Jurkat, Clone E6-1 (cell line): ENCODE measurements around a stretch of chr4.

- RRBS = no CpG with 5 or more reads among the region's 3 CpGs
Observed at GRCh38 chr4:129070643-129071898, 22.3 kb downstream of the SCLT1 start.

DNA sequence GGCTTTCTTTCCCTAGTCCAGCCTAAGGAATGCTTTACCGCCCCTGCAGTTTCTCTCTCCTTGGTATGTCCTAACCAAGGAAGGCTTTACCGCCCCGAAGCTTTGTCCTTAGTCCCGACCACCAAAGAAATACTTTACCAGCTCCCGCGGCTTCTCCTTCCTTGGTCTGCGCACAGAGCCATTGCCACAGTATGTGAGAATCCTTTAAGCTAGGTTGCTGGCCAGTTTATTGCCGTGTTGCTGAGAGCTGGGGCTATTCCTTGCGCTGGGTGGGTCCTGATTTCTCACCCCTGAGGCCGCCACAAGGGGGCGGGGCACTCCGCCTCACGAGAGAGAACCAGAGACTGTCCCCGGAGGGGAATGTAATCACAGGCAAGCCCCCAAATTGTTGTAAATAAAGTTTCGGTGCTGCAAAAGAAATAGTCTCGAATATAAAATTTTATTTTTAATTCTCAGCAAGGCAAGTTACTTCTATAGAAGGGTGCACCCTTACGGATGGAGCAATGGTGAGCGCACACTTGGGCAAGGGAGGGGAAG is 331.0 kb upstream of the PCDH10 start:
- RRBS = no CpG with 5 or more reads among the region's 18 CpGs

- RRBS = no CpG with 5 or more reads among the region's 8 CpGs
Observed at GRCh38 chr4:133162899-133163542, 13.9 kb downstream of the PCDH10 start.

GRCh38 chr4:135995908-135996220 is 1536.4 kb downstream of the PCDH18 start:
- RRBS = no CpG with 5 or more reads among the region's 5 CpGs

- RRBS = no CpG with 5 or more reads among the region's 7 CpGs
Observed at GRCh38 chr4:138199378-138200249, 42.5 kb downstream of the SLC7A11 start.

GRCh38 chr4:139082728-139083317 is 67.2 kb downstream of the NOCT start:
- RRBS = no CpG with 5 or more reads among the region's 27 CpGs

DNA sequence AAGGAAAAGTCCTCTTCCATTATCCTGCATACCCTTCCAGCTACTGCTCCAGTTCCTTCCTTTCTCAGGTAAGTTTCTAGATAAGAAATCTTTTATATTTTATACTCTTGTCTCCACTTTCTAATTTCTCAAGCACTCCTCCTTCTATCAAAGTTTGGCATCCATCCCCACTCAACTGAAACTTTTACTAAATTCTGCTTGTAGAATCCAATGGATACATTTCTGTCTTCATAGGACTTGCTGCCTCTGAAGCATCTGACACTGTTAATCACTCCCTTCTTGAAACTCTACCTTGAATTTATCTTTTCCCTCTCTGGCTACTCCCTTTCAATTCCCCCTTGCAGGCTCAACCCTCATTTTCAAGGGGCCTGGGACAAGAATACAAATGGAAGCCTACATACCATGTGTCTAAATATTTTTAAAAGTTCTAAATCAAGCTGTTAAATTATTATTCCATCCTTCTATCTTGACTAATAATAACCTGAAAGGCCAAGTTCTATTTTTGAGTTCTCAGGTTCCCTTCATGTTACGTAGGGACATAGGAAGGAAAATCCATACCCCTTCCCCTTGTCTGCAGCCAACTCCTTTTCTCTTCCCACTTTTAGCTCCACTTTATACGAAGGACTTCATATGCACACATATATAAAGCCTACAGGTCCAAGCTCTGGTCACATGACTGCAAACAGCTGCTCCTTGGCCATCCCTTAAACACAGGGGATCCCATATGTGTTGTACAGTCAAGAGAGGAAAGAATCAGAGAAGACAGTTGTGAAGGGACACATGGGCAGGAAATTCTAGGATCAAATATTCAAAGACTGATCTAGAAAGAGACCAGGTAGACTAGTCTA is 36.0 kb downstream of the ELF2 start:
- RRBS = no CpG with 5 or more reads among the region's 2 CpGs

DNA sequence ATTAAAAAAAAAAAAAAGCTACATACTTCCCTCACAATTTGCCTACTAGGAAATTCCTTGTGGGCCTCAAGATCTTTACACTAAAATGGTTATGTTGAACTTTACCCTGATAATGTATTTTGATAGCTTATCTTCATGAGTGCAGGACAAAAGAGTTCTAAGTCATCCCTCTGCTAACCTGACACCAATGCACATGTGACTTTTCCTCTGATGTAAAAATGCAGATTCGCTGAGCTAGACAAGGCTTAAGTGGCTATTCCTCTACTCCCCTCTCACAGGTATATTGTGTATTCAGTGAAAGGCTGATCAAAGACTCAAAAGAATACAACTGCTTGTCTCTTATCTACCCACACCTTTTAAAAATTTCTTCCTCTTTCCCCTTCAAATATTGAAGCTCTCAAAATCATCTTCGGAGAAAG is 22.4 kb downstream of the ELF2 start:
- RRBS = no CpG with 5 or more reads among the region's 2 CpGs

DNA sequence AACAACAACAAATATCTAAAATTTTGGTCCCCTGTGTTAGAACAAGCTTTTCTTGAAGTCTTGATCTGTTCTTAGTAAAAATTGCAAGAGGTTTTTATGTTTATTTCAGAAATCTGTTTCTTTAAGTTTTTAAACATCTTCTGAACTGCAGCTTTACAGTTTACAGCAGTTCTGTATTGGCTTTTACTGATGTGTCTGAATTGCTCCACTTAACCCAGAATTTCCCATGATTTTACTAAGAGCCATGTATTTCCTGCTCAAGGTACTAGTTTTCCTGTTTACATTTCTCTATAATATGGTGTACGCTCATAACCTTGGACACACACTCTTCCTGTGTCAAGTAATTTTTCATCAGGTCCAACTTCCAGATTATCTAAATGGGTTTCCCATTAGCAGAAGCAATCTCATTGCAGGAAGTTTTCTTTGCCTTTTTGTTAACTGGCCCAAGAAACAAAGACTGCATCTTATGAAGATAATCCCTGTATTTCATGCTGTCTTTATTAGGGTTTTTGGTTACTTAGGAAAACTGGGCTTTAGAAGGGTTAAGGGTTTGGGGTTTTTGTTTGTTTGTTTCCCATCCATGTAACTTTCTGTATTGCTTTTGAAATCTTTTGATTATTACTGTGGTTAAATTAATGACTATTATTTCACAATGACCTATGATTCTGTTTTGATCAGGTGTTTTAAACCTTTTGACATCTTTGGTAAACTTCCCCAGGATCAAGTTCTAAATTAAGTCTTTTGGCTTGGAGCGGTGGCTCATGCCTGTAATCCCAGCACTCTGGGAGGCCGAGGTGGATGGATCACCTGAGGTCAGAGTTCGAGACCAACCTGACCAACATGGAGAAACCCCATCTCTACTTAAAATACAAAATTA is 12.1 kb downstream of the ELF2 start:
- RRBS = no CpG with 5 or more reads among the region's 4 CpGs

- RRBS = no CpG with 5 or more reads among the region's 1 CpG
Observed at GRCh38 chr4:139357130-139357550, 54.9 kb upstream of the NDUFC1 start.

DNA sequence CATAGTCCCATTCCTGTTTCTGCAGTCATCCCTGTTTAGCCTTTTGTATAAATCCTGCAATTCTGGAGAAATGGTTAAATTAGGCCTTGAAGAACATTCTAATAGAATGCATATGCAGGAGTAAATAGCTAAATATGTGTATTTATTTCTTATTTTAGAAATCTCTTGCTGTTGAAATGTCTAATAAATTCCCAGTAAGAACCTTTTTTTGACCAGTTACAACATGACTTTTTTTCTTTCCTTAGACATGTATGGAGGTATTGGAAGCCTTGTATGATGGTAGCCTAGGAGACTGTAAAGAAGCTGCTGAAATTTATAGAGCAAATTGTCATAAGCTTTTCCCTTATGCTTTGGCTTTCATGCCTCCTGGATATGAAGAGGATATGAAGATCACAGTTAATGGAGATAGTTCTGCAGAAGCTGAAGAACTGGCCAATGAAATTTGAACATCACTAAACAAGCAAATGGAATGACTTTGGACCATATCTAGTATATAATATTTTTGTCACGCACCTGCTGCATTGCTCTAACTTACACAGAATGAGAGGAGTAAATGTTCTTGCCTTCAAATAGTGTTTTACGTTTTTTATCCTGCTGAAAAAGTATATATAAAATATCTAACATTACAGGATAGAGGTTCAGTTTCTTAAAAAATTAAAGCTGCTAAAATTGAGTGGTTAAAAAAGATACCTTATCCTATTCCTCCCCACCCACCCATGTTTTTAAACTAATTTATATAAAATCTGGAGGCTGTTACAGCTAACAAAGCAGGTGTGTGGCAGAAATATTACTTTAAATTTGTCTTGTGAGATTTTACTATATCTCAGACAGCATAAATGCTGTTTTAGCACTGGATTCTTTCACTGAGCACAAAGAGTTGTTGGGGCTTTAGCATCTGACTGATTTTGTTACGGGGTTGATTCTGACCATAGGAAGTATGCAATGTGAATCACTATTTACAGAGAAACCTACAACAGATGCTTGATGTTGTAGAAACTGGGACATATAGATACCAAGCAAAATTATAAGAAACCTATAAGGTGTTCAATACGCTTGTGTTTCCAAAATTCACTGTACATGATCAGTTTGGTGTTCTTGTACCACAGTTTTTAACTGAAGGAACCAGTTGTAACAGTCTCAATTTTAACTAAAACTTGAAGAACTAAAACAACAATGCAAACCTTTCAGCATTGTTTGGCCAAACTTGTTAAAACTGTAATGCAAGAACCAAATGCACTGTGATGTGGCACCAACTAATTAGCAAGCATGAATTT is 65.8 kb upstream of the RAB33B start:
- RRBS = no CpG with 5 or more reads among the region's 4 CpGs

- RRBS = no CpG with 5 or more reads among the region's 1 CpG
Observed at GRCh38 chr4:139409473-139410159, 44.3 kb upstream of the RAB33B start.

DNA sequence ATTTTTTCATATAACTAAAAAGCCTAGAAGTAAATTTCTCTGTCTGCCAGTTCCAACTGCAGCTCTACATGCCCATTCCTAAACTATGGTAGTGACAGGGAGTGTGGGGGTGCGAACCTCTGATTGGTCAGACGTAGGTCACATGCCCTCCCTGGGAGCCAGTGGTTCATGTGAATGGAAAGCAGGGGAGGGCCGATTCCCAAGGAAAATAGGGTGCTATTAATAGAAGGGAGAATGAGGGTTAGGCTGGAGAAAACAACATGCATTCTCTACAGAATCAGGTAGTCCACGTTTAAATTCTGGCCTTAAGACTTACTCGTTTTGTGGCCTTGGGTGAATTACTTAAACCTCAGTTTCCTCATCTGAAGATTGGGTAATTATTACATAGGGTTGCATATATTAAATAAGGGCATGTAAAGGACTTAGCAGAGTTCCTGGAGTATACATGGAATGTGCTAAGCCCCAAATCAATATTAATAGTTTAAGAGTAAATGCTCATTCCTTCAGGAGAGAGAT is 7.2 kb downstream of the RAB33B start:
- RRBS = no CpG with 5 or more reads among the region's 5 CpGs

GRCh38 chr4:139633097-139633992 is 32.3 kb upstream of the MGST2 start:
- RRBS = 69% methylated on average over 9 of the region's 29 CpGs

DNA sequence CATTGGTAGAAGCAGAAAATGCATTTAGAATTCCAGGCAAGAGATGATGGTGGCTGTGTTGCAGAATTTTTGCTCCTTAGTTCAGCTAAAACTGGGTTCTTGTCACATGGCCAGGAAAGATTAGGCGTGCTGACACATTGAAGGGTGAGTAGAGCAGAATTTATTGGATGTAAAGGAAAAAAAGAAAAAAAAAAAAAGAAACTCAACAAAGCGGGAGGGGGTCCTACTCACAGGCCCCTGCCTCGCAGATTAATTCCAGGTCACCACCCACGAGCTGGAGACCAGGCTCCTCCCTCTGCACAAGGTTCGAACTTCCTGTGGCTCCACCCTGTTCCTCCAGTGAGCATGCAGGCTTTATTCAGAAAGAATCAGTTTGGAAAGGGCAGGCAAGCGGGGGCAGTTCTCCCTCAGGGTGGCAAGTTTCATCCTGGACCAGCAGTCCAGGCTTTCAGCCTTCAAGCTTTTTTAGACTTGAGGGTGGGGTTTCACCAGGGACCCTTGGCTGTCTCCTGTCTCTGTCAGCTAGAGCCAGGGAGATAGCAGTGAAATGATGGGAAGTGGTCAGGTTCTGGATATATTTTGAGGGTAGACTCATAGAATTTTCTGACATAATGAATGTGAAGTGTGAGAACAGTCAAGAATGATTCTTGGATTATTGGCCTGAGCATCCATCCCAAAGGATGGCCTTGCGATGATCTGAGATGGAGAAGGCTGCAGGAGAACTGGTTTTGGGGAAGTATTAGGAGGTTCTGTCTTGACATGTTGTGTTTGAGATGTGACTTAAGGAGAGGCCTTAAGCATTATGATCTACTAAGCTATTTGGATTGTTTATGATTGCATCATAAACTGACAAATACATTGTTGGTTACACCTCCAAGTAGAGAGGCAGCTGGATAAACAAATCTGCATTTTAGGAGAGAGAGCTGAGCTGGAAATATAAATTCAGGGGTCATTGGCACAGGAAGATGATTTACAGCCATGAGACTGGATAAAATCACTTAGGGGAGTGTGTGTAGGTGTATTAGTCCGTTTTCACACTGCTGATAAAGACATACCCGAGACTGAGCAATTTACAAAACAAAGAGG is 17.4 kb downstream of the MGST2 start:
- RRBS = no CpG with 5 or more reads among the region's 9 CpGs

DNA sequence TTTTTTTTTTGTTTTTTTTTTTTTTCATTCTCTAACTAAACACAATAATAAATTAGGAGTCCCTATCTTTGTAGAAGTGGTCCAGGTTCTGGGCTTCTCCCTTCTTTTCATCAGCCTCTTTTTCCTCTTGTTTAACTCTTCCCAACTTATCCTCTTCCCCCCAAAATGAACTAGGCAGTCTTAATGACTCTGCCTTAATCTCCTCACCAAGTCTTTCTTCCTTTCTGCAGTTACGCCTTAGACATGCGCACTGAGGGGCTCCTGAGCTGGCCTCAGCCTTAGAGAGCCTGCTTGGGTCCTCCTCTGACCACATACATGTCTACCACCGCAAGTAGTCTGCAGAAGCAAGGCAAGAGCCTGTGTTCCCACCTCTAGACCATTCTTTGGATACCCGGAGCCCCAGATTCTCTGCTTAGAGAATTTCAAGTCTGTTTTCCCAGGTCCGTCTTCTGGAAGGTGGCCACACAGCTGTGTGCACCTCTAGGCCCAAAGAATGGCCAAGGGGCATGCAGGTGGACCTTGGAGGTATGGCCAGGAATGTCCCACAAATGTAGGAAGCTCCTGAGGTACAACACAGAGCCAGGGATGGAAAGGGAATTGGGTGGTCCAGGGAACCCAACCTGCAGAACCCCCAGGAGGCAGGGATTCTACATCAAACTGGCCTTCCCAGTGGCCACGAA is 200.0 kb downstream of the MGST2 start:
- RRBS = no CpG with 5 or more reads among the region's 6 CpGs

DNA sequence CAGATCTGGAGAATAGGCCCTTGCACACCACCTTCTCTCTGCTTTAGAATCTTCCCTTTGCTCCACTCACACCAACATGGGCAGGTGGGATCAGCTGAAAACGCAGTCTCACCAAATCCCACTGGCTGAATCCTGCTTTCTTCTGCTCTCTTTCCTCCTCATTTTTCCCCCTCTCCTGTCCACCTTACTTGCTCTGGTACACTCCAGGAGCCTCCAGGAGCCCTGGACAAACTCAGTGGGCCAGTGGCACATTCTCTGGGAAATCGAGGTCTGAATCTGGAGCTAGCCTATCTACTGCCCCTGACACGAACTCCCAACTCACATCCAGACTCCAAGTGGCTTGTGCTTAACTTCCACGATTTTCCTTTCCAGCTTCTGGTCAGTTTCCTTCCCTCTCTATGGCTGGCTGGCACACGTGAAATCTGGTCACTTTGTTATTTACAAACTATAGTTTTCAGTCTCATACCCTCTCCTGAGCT is 233.0 kb downstream of the MAML3 start:
- RRBS = no CpG with 5 or more reads among the region's 5 CpGs

GRCh38 chr4:139998500-139999314 is 155.3 kb downstream of the MAML3 start:
- RRBS = no CpG with 5 or more reads among the region's 3 CpGs

DNA sequence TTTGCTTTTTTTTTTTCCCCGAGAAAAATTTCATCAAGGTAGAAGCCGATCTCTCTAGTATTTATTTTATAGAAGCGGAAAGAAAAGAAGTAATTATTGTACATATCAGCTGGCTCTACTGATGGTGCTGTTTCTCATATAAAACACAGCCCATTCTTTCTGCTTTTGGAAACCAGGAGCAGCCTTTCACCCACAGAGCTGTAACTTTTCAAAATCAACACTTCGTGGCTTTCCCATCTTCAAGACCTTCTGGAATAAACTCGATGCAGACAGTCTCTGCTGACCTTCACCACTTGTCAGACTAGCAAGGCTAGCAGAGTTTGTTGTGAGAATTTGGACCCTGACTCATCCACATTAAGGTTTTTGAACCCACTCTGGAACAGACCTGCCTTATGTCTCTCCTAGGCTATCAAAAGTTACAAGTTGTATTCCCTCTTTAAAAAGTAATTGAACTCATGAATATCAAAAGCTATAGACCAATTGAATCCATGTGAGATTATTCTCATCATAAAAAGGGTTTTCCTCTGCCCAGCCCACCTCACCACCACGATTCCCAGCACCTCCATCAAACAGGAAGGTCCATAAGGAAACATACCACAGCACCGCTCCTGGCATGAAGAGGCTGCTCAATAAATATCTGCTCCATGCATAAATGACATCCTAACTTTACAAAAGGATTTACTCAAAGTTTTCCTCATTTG is 88.6 kb downstream of the MAML3 start:
- RRBS = no CpG with 5 or more reads among the region's 7 CpGs